Suprapubic skin (tissue), 4 donors: ENCODE measurements around a stretch of chr14.

DNA sequence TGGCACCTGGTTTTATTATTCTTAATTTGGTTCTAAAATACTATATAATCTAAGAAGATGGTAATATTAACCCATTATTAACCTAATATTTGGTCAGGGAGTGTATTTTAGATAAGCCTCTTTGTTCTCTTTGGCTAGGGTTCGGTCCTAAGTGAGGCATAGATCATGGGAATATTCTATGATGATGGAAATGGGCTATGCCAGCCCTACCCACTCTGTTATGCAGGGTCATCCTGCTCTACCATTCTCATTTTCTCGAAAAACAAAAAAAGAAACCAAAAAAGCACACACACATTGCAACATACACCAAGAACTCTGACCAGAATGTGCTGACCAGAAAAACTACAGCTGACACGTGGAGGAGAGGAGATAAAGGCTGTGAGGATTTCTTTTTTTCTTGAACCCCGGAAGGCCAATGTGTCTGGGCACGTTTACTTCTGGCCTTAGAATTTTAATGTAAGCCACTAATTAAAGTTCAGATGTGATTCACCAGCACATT lies 66.6 kb upstream of the PLEKHG3 start:
- PRO-cap = no peak
- RAMPAGE, long total RNA, 4 experiments = no peak in any of the 4 experiments

DNA sequence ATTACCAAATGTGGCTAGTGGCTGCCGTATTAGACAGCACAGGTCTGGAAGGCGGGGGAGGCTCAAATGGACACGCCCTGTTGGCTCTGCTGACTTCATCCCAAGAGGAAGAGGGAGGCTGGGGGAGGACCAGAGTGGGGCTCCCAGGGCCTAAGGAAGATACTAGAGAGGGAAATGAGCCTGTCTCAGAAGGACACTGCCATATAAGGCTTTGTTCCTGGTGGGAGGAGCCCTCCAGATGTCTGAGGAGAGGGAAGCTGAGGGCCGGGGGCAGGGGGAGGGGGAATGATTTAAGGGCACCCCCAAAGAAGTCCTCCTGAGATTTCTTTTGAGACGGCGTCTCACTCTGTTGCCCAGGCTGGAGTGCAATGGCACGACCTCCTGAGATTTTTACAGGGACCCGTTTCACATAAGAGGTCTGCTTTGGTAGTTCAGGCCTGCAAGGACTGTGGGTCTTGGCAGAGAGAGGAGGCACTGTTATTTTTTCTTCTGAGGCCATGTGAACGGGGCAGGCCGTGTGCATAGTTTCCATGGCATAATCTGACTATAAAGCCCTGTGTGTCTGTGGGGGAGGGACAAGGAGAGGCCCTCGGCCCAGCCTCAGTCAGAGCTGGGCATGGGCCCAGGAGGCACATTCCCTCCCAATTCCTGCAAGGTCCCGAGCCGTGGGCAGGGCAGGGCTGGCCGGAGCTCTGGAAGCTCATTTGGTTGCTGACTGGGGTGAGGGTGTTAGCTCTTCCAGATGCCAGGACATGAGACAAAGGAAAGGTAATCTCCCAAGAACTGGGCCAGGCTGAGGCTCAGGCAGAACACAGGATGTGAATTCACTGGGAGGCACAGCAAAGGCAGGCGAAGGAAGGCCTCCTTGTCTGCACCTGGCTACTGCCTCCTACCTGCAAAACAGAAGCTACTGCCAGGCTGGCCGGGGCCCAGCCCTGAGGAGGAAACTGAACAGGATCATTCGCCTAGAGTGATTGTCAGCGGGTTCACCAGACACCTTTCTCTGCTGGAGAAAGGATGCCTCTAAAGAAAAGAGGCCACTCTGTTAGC lies 22.1 kb upstream of the PLEKHG3 start:
- PRO-cap = no peak
- RAMPAGE, long total RNA, 4 experiments = no peak in any of the 4 experiments

GRCh38 chr14:64757723-64758730 lies 53.8 kb downstream of the PLEKHG3 start:
- PRO-cap = no peak
- RAMPAGE, long total RNA, 4 experiments = no peak in any of the 4 experiments

- PRO-cap = no peak
- RAMPAGE, long total RNA, 4 experiments = no peak in any of the 4 experiments
These were observed 24.1 kb downstream of the SPTB start for GRCh38 chr14:64855530-64856164.

- PRO-cap = no peak
- RAMPAGE, long total RNA, 4 experiments = no peak in any of the 4 experiments
These were observed 21.7 kb downstream of the SPTB start for GRCh38 chr14:64858013-64858470.

DNA sequence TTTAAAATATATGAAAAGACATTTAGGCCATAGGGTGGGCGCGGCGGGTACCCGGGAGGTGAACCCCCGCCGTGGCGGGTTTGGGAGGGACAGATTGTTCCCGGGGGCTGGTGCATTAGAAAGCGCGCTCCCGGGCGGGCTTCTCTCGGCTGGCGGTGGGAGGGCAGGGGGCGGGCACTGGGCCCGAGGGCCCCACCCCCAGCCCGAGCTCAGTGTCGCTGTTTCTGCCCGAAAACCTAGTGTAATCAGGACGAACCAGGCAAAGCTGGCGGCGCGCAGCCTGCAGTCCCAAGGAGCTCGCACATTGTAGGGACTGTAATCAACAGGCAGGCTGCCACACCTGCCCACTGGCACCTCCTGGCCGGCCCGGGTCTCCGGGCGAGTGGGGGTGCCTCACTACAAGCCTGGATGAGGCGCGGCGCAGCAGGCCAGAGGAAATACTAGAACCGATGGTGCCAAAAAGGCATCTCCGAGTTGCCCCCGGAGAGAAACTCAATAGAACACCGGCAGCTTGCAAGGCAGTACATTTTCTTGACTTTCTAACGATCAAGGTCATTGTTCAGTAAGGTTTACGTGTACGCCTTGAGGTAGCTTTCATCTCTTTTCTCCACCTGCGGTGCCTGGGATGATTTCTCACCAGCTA lies 767 bp upstream of the SPTB start:
- PRO-cap = no peak
- RAMPAGE, long total RNA, 4 experiments = no peak in any of the 4 experiments

DNA sequence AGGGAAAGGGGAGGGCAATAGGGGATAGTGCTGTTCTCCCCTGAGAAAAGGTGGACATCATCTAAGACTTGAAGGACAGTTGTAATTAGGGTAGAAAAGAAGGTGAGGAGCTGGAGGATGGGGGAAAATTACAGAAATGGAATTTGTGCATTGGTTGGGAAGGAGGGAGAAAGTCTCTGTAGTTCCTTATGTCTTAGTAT lies 1.1 kb downstream of the CHURC1 start:
- PRO-cap = no peak
- RAMPAGE, long total RNA, 4 experiments = no peak in any of the 4 experiments

- PRO-cap = no peak
- RAMPAGE, long total RNA, 4 experiments = no peak in any of the 4 experiments
These were observed 742 bp upstream of the GPX2 start for GRCh38 chr14:64943266-64943707.

DNA sequence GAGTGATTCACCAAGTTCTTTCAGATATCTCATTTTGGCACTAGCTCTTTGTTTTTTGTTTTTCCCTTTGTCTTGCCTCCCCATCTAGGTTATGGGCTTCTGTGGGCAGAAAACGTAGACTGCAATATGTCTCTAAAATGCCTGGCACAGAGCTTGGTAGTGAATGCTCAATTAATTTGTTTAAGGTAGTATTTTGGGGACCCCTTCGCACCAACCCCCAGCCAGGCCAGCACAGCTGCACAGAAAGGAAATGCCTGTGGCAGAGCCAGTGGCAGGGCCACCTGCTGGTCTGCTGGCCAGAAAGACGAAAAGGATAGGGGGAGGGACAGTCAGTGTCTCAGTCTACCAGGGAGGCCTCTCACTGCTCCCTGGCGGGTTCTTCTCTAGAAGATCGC lies 3.6 kb downstream of the RAB15 start:
- PRO-cap = no peak
- RAMPAGE, long total RNA, 4 experiments = no peak in any of the 4 experiments

DNA sequence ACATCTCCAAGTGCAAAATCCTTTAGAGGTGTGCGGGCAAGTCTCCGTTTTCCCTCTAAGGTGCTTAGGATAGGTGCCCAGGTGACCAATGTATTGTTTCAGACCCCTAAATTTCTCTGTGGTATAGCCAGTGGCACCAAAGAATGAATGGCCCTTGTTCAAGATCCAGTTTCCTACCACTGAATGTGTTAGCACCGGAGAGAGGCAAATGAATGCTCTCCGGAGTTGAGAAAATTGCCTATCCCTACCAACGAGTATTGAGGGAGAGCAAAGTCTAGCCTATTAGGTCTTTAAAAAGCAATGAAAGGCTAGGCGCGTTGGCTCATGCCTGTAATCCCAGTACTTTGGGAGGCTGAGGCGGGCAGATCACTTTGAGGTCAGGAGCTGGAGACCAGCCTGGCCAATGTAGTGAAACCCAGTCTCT lies 798 bp upstream of the RAB15 start:
- PRO-cap = no peak
- RAMPAGE, long total RNA, 4 experiments = no peak in any of the 4 experiments

DNA sequence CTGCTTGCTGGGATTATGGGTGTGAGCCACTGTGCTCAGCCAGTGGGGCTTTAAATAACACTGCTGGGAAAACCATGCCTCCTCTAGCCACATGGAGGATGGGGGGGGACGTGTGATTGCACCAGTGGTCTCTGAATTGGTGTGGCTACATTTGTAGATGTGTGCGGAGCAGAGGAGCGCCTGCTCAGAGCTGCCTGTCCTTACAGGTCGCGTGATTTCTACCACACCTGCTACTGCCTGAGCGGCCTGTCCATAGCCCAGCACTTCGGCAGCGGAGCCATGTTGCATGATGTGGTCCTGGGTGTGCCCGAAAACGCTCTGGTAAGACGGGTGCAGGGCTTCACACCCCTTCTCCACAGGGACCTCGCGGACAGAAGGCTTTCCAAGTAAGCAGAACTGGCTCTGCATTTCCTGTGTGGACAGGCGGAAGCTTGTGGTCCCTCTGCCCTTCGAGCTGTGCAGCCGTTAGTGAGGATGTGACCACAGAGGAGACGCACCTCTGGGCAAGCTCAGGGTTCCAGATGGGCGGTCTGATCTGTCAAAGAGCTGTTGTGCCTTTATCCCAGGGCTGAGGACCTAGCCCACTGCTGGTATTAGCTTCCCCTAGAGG lies 47.8 kb downstream of the MAX start:
- PRO-cap = no peak
- RAMPAGE, long total RNA, 4 experiments = no peak in any of the 4 experiments

DNA sequence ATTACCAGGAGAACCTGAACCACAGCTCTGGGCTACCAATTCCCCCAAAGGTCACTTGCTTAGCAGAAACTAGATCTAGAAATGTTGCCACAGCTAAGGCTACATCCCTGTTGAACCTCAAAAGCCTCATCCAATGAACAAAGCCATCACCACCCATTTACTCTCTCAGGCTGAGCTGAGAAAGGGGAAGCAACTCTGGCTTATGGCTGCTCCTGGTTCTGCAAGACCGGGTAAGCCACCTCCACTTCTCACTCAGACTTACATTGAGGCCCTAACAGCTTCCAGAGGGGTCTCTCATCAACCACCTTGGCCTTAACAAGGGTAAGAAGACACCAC lies 27.6 kb downstream of the MAX start:
- PRO-cap = no peak
- RAMPAGE, long total RNA, 4 experiments = no peak in any of the 4 experiments

DNA sequence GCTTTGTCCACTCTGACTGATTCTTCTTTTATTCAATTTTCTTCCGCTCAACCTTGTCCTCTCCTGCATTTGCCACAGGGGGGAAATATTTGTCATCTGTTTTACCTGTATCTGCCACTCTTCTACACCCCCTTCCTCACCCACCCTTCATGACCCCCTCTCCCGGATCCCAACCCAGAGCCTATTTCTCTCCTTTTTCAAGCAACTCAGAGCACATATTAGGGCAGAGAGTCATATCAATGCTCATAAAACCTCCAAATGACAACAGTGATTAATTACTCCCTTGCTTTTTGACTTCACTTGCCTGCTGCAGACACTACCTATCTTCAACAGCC lies 340.9 kb downstream of the FUT8 start:
- PRO-cap = no peak
- RAMPAGE, long total RNA, 4 experiments = no peak in any of the 4 experiments

GRCh38 chr14:65792070-65792677 lies 379.6 kb downstream of the FUT8 start:
- PRO-cap = no peak
- RAMPAGE, long total RNA, 4 experiments = no peak in any of the 4 experiments

GRCh38 chr14:66425576-66425934 lies 60.6 kb upstream of the CCDC196 start:
- PRO-cap = no peak
- RAMPAGE, long total RNA, 4 experiments = no peak in any of the 4 experiments

GRCh38 chr14:66507080-66507732 lies 741 bp upstream of the GPHN start:
- PRO-cap = no peak
- RAMPAGE, long total RNA, 4 experiments = no peak in any of the 4 experiments

DNA sequence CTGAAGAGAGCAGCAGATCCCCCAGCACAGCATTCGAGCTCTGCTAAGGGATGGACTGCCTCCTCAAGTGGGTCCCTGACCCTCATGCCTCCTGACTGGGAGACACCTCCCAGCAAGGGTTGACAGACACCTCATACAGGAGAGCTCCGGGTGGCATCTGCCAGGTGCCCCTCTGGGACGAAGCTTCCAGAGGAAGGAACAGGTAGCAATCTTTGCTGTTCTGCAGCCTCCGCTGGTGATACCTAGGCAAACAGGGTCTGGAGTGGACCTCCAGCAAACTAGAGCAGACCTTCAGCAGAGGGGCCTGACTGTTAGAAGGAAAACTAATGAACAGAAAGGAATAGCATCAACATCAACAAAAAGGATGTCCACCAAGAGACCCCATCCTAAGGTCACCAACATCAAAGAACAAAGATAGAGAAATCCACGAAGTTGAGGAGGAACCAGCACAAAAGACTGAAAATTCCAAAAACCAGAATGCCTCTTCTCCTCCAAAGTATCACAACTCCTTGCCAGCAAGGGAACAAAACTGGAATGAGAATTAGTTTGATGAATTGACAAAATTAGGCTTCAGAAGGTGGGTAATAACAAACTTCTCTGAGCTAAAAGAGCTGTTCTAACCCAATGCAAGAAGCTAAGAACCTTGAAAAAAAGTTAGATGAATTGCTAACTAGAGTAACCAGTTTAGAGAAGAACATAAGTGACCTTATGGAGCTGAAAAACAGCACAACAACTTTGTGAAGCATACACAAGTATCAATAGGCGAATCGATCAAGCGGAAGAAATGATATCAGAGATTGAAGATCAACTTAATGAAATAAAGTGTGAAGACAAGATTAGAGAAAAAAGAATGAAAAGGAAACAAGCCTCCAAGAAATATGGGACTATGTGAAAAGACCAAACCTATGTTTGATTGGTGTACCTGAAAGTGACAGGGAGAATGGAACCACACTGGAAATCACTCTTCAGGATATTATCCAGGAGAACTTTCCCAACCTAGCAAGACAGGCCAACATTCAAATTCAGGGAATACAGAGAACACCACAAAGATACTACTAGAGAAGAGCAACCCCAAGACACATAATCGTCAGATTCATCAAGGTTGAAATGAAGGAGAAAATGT lies 80.3 kb downstream of the GPHN start:
- PRO-cap = no peak
- RAMPAGE, long total RNA, 4 experiments = no peak in any of the 4 experiments

GRCh38 chr14:67181119-67181487 lies 8.1 kb upstream of the GARIN2 start:
- PRO-cap = no peak
- RAMPAGE, long total RNA, 4 experiments = no peak in any of the 4 experiments

DNA sequence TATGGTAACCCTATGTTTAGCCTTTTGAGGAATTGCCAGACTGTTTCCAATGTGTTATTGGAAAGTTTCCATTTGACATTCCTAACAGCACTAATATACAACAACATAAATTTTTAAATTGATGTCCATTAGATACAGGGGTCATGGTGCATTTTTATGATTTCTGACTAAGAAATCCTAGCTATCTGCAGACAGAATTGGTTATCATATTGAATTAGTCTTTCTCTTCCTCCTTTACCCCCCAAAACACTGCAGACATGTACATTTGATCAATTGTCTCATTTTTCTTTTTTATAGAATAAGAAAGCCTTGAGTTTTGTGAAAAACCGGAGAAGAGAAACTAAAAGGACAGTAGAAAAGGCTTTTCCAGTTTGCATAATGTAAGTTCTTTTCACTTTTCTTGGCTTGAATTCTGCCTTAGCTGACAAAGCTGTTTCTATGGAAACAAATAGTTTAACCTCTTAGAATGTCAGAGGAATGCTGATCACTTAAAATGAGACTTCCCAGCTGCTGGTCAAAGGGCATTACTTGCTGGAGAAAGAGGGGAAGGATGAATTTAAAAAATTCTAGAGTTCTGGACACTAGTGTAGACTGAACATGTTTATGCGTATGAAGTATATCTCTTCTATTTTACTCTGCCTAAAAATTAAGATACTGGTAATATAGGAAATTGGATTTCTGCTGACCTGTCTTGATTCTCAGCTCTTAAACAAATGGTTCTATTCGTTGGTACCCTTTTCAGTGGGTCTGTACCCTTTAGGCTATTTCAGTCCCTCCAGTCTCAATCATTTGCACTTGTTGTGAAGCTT lies 28.4 kb downstream of the PALS1 start:
- PRO-cap = no peak
- RAMPAGE, long total RNA, 4 experiments = no peak in any of the 4 experiments

GRCh38 chr14:67464423-67464896 lies 24.1 kb downstream of the TMEM229B start:
- PRO-cap = no peak
- RAMPAGE, long total RNA, 4 experiments = no peak in any of the 4 experiments